GM06990 (cell line): Measurements from ENCODE around the genes BMAL2, SMCO2, MANSC4 and OVCH1.

GRCh38 chr12:26986649-26987763 lies 27.2 kb downstream of the TM7SF3 start:
- RRBS: no CpG with 5 or more reads among the region's 4 CpGs

- RRBS: no CpG with 5 or more reads among the region's 10 CpGs
Observed at GRCh38 chr12:27012864-27013335, 1.3 kb downstream of the TM7SF3 start.

- RRBS: 3% methylated on average over 52 of the region's 97 CpGs
Observed at GRCh38 chr12:27332667-27333424, at the start of gene BMAL2. BMAL2 (plus strand) TSS chr12:27332836.

DNA sequence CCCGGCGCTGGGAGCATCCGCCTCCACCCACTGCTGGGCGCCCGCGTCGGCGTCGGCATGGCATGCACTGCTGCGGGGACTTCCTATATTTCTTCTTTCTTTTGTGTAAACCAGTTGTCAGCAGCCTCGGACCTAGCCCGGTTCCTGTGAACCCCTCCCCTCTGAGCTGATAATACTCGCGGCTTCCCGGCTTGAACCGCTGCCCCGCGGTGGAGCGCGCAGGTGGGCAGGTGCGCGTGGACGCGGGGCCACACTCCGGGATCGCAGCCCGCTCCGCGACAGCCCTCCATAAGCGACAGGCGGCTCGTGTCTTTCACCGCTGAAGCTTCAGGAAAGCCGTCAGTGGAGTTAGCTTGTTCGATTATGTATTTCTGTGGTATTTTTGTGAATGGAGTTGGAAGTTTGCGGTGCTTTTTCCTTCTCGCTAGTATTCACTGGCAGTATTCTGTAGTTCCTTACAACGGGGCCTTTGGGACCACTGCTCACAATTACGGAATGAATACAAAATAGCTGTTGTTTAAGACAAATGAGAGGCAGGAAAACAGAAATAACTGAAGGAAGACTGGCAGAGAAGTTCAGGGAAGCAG lies 882 bp downstream of the BMAL2 start:
- RRBS: 3% methylated on average over 12 of the region's 39 CpGs

DNA sequence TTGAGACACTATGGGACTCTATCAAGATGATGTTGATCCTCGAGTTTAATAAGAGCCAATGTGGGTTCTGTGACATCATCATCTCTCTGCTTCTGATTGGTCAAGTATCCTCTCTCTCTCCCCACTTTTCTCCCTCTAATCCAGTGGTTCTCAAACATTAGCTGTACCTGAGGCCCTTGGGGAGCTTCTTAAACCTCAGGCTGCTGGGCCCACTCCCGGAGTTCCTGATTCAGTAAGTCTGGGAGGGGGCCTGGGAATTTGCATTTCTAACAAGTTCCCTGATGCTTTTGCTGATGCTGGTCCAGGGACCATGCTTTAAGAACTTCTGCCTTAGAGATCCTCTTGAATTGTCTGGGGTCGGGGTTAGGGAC lies at the start of gene SMCO2:
Gene SMCO2 (plus strand): TSS at position 143 of the 371 bp plus-strand sequence.
- RRBS: no CpG with 5 or more reads among the region's 3 CpGs

DNA sequence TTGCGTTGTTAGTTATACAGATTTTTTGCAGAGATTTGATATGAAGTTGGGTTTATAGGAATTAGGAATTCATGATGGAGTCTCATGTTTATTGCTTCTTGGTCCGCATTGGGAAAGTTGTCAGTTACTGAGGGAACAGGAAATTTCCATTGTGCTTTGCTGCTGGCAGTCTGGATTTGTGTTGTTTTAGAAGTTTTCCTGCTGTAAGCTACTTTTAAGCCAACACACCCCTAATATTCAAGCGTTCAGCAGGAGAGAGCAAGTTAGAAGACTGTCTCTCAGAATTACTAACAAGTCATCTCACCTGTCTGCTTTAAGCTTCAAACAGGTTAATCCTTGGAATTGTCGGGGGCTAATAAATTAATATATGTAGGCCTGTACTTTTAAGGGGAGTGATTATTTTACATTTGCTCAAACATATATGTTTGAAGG lies 32.5 kb downstream of the PPFIBP1 start:
- RRBS: no CpG with 5 or more reads among the region's 4 CpGs

DNA sequence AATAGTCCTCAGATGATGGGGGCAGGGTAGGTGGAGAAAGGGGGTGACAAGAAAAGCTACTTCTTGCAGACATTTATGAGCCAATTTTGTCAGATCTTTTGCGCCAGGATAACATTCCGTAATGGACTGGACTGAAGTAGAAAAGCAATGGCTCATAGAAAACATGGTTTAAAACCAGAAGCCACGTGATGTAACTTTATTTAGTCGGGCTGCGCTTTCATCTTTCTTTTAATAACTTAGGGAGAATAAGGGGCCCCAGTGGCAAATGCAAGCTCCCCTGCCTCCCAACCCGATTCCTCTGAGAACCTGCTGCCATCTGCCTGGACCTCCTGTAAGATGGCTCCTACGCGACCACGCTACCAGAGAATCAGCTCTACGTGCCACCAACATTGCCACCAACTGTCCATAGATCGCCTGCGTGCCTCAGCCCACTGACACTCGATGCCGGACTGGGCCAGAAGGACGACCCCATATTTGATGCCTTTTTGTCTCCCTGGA lies 794 bp upstream of the KLHL42 start:
- RRBS: no CpG with 5 or more reads among the region's 15 CpGs

DNA sequence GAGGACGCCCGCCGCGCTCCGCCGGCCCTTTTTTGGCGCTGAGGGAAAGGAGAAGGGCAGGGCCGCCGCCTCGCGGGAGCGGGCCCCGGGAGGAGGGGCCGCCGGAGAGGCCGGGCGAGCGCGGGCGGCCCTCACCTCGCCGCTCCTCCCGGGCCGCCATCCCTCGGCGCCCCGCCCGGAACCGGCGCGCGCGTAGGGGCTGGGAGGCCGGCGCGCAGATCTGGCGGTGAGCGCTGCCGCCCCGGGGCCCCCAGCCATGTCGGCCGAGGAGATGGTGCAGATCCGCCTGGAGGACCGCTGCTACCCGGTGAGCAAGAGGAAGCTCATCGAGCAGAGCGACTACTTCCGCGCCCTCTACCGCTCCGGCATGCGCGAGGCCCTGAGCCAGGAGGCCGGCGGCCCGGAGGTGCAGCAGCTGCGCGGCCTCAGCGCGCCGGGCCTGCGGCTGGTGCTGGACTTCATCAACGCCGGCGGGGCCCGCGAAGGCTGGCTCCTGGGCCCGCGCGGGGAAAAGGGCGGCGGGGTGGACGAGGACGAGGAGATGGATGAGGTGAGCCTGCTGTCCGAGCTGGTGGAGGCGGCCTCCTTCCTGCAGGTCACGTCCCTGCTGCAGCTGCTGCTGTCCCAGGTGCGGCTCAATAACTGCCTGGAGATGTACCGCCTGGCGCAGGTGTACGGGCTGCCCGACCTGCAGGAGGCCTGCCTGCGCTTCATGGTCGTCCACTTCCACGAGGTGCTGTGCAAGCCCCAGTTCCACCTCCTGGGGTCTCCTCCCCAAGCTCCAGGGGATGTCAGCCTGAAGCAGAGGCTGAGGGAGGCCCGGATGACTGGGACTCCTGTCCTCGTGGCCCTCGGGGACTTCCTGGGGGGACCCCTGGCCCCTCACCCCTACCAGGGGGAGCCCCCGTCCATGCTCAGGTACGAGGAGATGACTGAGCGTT lies at the start of gene MANSC4:
Gene MANSC4 (minus strand): TSS at position 162 of the 941 bp plus-strand sequence.
- RRBS: 2% methylated on average over 33 of the region's 91 CpGs

DNA sequence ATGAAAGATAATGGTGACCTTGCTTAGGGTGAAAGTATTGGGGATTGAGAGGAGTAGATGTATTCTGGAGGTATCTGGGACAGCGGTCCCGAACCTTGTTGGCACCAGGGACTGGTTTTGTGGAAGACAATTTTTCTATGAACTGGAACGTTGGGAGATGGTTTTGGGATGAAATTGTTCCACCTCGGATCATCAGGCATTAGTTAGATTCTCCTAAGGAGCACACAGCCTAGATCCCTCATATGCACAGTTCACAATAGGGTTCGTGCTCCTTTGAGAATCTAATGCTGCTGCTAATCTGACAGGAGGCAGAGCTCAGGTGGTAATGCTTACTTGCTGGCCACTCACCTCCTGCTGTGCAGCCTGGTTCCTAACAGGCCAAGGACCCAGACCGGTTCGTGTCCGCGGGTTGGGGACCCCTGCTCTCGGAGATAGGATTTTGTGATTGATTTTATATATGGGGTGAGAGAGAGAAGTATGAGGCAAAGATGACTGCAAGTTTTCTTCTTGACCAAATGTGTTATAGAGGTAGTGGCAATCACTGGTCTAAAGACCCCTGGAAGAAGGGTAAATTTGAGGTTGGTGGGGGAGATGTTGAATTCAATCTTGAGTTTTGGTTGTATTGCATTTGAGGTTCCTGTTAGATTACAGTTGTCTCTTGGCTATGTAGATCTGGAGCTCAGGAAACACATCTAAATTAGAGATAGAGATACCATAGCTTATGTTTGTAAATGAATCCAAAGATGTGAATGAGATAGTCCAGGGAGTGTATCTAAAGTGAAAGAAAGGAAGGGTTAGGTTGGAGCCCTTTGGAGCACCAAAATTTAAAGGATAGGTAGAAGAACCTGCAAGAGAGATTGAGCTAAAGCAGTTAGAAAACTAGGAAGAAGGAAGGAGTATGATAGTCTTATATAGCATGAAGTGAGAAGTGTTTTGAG lies 57.7 kb downstream of the CCDC91 start:
- RRBS: no CpG with 5 or more reads among the region's 10 CpGs

- RRBS: no CpG with 5 or more reads among the region's 4 CpGs
Observed at GRCh38 chr12:28462517-28463335, 272.5 kb downstream of the CCDC91 start.

DNA sequence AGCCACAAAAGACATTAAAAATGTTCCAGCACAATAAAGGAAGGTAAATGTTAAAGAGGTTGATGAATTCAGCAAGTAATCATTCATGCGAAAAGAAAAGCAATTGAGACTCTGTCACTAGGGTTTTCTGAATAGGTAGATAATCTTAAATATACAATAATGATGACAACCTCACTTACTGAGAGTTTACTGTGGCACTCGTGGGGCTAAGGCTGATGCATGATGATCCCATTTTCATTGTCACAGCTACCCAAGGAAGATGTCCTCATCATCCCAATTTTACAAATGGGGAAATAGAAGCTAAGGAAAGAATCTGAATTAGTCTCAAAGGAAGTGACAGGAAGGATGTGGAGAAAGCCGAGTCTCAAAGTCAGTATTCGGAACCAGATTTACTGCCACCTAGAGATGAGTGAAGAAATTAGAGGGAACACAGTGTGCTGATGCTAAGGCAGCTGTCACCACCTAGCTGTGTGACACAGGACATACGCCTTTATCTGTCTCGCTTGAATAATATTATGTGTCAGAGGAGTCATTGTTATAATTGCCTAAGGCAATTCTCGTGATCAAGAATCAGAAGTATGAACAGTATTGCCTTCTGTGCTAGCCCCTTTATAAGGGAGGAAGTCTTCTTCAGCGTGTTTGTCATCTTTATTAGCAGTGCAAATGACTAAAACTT lies 63.3 kb downstream of the ERGIC2 start:
- RRBS: no CpG with 5 or more reads among the region's 8 CpGs

GRCh38 chr12:29380340-29381041 lies 481 bp downstream of the ERGIC2 start:
- RRBS: 7% methylated on average over 15 of the region's 32 CpGs

GRCh38 chr12:29497332-29498125 lies at the start of gene OVCH1:
OVCH1 (minus strand) TSS chr12:29497686.
- RRBS: no CpG with 5 or more reads among the region's 26 CpGs

GRCh38 chr12:29725772-29726324 lies 57.9 kb downstream of the TMTC1 start:
- RRBS: no CpG with 5 or more reads among the region's 5 CpGs

- RRBS: no CpG with 5 or more reads among the region's 12 CpGs
Observed at GRCh38 chr12:29727822-29728417, 55.8 kb downstream of the TMTC1 start.

- RRBS: no CpG with 5 or more reads among the region's 7 CpGs
Observed at GRCh38 chr12:29741417-29742119, 42.2 kb downstream of the TMTC1 start.

DNA sequence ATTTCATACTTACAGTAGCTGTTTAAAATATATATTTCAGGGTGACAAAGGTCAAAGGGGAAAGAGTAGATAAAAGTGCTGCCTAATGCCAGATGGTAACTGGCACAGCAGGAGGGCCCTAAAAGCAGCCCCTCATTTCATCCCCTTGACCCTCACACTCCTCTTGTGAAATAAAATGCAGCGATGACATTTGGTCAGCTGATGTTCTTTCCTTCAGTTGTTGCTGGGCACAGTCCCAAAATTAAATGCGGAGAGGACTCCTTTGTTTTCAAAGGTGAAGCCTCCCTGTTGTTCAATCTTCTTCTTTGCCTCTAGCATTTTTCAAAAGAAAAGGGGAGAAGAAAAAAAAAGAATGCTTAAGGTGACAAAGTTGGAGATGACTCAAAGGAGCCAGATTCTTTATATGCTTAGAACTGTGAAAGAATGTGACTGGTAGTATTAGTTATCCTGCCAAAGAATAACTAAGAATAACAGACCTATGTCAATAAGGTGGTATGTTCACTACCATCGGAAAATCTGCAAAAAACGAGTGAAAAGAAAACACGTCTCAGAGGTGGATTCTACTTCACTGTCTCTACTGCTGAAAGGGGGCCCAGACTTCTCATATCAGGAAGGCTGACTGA lies 64.9 kb downstream of the IPO8 start:
- RRBS: no CpG with 5 or more reads among the region's 5 CpGs

GRCh38 chr12:30877392-30877932 lies 49.1 kb upstream of the TSPAN11 start:
- RRBS: no CpG with 5 or more reads among the region's 7 CpGs